ENCODE measurements around a stretch of chr4.

- PRO-cap, result no peak
- RAMPAGE, long total RNA, 4 experiments, result no peak in any of the 4 experiments
These were observed 916 bp downstream of the WWC2 start for GRCh38 chr4:183099804-183100541.

- PRO-cap, result unidirectional peak, plus-strand start at chr4:183398343; unidirectional peak, plus-strand start at chr4:183398462; unidirectional peak, minus-strand start at chr4:183398788; unidirectional peak, minus-strand start at chr4:183398822
- RAMPAGE, long total RNA, 4 experiments, result no peak in any of the 4 experiments
These were observed 46.0 kb upstream of the CDKN2AIP start for GRCh38 chr4:183398171-183399137.

DNA sequence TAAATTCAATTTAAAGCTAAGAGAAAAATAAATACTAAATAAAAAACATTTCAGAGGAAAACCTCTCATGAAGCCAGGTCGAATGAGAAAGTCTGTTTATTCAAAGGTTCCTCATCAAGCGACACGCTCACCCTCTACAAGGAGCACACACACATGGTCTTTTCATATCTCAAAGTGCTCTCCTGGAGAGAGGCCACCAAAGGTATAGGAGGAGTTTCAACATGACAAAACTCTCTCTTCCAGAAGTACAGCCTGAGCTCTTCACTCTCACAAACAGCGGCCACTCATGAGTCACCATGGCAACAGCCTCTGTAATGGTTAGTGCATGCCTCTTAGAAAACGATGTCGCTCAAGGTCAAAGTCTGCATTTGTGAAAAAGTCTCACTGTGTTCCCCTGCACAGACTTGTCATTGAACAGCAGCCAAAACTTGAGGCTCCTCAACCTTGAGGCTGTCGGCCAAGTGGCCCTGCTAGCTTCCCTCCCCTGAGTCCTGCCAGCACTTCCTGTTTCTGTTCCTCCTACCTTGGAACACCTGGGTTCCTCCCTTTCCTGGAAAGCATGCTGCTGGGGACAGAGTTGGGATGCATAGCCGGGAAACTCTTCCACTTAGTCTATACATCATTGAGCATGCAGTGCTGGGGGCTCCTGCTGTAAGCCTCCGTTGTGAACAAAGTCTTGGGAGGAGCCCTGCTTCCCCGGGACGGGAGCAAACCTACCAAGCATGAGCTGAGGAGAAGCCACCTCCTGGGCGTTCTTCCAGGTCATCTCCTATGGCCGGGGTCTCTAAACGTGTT is 66.5 kb downstream of the ING2 start:
- PRO-cap, result no peak
- RAMPAGE, long total RNA, 4 experiments, result no peak in any of the 4 experiments

DNA sequence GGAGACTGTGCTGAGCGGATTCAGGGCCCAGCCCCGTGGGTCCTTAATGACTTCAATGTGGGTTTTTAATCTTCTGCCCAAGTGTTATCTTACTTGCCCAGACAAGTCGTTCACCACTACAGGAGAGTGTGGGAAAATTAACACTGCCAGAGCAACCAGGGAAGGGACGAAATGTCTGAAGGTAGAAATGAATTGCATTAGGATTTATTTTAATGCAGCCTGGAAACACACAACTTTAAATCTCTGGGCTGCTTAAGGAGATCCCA is 51.9 kb upstream of the STOX2 start:
- PRO-cap, result no peak
- RAMPAGE, long total RNA, 4 experiments, result no peak in any of the 4 experiments

DNA sequence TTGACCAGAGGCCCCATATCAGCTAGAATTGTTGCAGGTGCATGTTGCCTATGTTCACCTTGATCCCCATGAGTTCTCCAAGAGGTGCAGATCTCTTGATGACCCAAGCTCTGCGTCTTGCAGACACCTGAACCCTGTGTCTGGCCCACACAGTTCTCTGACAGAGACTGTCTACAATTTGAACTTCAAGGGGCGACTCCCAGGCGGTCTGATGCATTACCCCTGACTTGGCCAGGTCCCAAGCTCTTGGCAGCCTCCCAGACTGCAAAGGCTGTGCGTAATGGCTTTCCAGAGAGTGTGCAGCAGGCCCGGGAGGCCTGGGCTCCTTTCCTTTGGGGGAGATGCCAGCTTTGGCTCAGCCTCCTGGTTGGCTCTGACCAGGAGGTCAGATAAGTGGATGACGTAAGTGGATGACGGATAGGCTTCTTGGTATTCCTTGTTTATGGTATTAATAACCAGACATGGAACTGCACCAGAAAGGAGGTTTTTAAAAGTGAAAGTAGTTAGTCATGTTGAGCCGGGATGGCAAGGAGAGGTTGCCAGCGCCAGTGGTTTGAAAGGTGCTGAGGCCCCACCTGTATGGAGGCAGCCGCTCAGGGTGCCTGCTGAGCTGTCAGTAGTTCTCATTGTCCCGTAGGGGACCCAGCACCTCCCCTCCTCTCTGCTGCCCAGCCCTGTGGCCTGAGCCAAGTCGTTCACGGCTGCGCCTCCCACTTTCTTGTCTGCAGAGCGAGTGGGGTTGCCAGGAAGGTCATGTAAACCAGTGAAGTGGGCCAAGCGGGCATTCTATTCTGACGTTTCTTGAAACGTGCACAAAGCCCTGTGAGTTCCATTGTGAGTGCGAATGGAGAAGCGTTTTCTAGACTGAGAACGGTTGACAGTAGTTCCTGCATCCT is 28.8 kb upstream of the STOX2 start:
- PRO-cap, result unidirectional peak, plus-strand start at position 520 of the sequence
- RAMPAGE, long total RNA, 4 experiments, result no peak in any of the 4 experiments

GRCh38 chr4:183950119-183950646 is 45.1 kb downstream of the STOX2 start:
- PRO-cap, result no peak
- RAMPAGE, long total RNA, 4 experiments, result no peak in any of the 4 experiments

DNA sequence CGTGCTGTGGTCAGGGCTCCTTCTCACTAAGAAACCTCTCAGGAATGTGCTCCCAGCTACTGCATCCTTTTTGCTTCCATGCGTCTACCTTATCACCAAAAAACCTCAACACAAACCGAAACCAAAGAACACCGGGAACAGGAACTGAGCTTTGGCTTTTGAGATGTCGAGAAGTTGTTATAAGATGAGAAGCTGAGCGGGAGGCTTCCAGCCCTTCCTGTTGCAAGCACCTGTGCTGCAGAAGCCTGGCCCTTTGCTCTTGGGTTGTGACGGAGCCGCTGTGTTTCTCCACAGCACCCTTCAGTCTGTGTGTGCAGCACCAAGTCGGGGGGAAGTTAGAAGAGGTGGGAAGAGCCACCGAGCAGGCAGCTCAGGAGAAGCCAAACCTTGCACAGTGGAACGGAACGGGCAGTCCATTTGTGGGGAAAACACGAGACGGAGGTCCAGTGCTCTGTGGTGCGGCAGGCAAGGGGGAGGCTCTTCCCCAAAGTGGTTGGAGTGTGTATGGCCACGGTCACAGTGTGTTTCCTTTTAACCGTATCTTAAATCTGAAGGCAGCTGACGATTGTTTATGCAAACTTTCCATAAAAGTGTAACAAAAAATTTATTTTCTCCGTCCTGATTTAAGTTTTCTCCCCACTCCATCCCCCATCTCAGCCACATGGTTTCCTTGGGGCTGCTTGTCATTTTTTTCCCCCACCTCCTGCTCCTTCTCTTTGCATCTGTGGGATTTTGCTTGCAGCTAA is 123.5 kb downstream of the STOX2 start:
- PRO-cap, result no peak
- RAMPAGE, long total RNA, 4 experiments, result no peak in any of the 4 experiments

- PRO-cap, result no peak
- RAMPAGE, long total RNA, 4 experiments, result no peak in any of the 4 experiments
These were observed 118.0 kb downstream of the ENPP6 start for GRCh38 chr4:184099608-184100096.

GRCh38 chr4:184343239-184344335 is 125.9 kb upstream of the ENPP6 start:
- PRO-cap, result unidirectional peak, plus-strand start at chr4:184343524; bidirectional peak, plus-strand start at chr4:184343825, minus-strand start at chr4:184343721; bidirectional peak, plus-strand start at chr4:184344053, minus-strand start at chr4:184343900
- RAMPAGE, long total RNA, 4 experiments, result start-site peak on the minus strand in 2 of 4 experiments, at chr4:184343888-184343996 at its widest, 9 to 19 reads per replicate

DNA sequence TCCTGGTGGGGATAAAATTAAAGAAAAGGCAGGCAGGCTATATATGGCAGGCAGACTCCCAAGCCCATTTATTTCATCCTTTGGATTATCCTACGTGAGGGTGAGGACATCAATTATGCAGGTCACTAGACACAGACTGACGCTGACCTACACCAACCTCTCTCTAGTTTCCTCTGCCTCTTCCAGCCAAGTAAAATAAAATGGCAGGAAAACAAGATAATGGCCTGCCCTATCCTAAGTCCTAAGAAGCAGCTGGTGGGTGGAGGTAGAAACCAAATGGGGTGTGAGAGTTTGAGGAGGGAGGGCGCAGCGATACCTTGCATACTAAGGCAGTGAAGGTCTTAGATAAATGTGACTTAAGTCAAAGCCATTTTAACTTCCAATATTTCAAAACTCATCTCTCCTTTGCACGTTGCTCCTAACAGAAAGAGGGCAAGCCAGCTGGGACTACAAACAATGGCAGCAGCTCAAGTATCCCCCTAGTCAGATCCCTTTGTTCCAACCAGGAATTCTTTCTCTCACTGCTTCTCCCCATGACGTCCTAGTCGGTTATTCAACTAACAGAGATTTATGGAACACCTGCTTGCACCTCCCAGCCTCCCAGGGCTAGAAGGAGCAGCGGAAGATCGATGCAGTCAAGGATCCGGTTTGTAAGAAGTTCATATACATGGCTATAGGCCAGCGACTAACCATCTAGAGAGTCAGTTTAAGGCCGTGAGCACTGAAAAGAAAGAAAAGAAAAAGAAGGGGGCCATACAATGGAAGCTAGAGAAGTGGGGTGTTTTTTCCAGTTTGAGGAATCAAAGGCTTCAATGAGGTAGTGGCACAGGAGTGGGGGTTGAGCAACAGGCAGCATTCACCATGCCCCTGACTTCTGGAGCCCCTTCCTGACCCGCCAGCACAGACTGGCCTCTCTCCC is 72.6 kb downstream of the IRF2 start:
- PRO-cap, result no peak
- RAMPAGE, long total RNA, 4 experiments, result start-site peak on the minus strand in 1 of 4 experiments, centred at position 631 of the sequence, 17 reads per replicate

GRCh38 chr4:184407783-184408582 is 66.4 kb downstream of the IRF2 start:
- PRO-cap, result no peak
- RAMPAGE, long total RNA, 4 experiments, result no peak in any of the 4 experiments

- PRO-cap, result bidirectional peak, plus-strand start at chr4:184537712, minus-strand start at chr4:184537552
- RAMPAGE, long total RNA, 4 experiments, result no peak in any of the 4 experiments
These were observed 62.8 kb upstream of the IRF2 start for GRCh38 chr4:184536739-184537958.

- PRO-cap, result no peak
- RAMPAGE, long total RNA, 4 experiments, result no peak in any of the 4 experiments
These were observed 70.7 kb upstream of the IRF2 start for GRCh38 chr4:184545009-184545453.

DNA sequence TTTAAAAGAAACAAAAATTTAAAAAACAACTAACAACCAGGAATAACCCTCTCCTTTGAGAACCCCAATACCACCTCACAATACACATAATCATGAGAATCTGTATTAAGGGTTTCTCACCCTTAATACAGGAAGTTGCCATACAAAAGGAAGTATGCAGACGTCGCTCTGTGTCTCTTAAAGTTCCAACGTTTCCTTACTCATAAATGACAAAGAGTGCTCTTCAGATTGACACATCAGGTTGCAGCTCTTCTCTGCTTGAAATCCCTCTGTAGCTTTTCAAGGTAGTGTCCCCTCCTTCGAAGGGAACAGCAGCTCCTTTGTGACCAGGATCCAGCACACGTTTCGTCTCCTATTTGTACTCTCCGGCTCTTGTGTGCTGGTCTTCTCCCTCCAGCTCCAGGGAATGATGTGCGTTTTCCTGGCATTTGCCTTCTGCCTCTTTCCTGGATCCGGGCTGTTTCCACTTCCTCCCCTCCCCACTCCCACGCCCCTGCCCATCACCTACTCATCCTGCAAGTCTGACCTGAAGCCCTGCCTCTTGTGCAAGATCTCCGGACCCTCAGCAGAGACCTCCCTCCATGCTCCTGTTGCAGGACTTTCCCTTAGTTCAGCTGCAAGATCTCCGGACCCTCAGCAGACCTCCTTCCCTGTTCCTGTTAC is 74.1 kb upstream of the IRF2 start:
- PRO-cap, result bidirectional peak, plus-strand start at position 226 of the sequence, minus-strand start at position 184 of the sequence; unidirectional peak, minus-strand start at position 408 of the sequence; unidirectional peak, minus-strand start at position 437 of the sequence
- RAMPAGE, long total RNA, 4 experiments, result no peak in any of the 4 experiments

DNA sequence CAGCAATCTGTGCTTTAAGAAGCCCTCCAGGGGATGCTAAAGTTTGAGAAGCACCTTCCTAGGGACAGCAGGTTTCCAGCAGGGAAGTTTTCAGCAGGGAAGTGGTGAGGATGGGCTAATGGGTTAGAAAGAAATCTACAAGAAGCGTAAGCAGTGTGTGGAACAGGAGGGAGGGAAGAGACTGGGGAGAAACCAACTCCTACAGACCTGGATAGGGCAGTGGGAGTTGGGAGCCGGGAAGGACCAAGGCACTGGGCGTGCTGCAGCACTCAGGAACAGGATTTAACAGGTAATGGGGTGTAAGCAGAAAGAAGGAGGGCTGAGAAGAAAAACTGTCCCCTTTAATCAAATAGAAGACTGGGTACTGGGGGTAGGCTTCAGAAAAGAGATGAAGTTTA is 34.3 kb downstream of the ACSL1 start:
- PRO-cap, result no peak
- RAMPAGE, long total RNA, 4 experiments, result no peak in any of the 4 experiments

DNA sequence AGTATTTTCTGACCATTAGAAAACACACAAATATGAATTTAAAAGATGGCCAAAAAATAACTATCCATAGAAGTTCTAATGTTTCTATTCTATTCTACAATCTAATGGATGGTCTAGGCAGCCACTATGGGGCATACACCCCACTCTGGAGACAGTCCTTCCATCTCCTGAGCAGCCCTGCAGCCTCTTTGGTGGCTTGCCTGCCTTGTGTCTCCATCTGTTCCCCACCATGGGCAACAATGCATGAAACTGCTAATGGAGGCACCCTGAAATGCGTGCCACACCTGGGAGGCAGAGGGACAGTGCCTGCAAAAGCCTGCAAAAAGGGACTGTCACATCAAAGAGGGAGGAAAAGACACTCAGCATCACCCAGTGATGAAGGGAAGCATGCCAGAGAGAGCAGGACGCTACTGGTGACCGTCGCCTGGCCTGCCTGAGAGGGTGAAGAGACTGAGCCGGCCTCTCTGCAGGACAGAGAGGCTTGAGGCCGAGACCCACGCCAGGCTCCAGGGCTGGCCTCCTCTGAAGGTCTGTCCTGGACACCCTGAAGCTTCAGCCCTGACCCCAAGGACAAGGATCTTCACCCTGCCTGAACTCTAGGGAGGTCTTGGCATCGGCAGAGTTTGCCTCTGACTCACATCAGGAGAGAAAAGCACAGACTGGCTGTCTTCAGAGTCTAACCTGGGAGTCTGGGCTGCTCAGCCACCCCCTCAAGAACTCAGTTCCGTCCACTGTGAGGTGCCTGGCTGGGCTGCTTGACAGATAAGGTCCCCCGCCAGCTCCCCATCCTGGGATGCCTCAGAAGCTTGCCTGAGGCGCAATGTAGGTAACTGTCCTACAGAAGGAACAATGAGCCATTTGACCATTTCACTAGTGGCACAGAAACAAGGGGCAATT is 8.2 kb downstream of the ACSL1 start:
- PRO-cap, result no peak
- RAMPAGE, long total RNA, 4 experiments, result no peak in any of the 4 experiments

- PRO-cap, result no peak
- RAMPAGE, long total RNA, 4 experiments, result no peak in any of the 4 experiments
These were observed 61.8 kb upstream of the ACSL1 start for GRCh38 chr4:184887209-184888283.

DNA sequence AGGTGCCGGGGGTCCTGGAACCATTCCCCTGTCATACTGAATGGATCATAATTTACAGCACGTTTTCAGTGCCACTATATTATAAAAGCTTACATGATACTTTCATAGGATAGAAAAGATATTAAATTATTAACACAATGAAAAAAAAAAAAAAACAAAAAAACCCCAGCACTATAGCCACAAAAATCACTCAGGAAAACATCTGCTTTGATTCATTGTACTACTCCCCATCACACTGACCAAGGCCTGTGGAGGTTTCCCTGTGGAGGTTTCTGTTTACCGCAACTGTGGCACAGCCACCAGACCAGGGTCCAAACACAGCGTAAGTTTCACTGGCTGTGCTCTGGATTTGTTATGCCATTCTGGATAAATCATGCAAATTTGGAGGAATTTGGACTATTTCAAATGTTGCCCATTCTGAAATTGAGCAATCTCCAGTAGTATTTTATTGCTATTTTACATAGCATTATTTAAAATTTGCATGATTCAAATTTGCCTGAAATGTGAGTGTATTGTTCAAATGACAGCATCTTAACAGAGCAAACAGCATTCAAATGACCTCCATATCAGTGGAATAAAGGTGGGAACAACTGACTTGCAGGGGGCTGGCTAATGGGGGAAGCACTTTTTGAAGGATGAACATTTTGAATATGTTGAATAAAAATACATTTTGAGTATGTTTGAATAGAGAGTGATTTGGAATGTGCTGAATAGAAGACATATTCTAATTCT is 66.0 kb upstream of the ACSL1 start:
- PRO-cap, result no peak
- RAMPAGE, long total RNA, 4 experiments, result no peak in any of the 4 experiments

GRCh38 chr4:184896899-184897693 is 71.3 kb upstream of the ACSL1 start:
- PRO-cap, result no peak
- RAMPAGE, long total RNA, 4 experiments, result no peak in any of the 4 experiments

GRCh38 chr4:184968680-184969152 is 49.6 kb upstream of the HELT start:
- PRO-cap, result no peak
- RAMPAGE, long total RNA, 4 experiments, result no peak in any of the 4 experiments